ENCODE measurements around the gene GLCE.

- RRBS: no CpG with 5 or more reads among the region's 7 CpGs
Measured at GRCh38 chr15:68791279-68792204, 29.2 kb downstream of the ANP32A start.

- RRBS: no CpG with 5 or more reads among the region's 5 CpGs
Measured at GRCh38 chr15:69081867-69082548, 67.5 kb downstream of the NOX5 start.

DNA sequence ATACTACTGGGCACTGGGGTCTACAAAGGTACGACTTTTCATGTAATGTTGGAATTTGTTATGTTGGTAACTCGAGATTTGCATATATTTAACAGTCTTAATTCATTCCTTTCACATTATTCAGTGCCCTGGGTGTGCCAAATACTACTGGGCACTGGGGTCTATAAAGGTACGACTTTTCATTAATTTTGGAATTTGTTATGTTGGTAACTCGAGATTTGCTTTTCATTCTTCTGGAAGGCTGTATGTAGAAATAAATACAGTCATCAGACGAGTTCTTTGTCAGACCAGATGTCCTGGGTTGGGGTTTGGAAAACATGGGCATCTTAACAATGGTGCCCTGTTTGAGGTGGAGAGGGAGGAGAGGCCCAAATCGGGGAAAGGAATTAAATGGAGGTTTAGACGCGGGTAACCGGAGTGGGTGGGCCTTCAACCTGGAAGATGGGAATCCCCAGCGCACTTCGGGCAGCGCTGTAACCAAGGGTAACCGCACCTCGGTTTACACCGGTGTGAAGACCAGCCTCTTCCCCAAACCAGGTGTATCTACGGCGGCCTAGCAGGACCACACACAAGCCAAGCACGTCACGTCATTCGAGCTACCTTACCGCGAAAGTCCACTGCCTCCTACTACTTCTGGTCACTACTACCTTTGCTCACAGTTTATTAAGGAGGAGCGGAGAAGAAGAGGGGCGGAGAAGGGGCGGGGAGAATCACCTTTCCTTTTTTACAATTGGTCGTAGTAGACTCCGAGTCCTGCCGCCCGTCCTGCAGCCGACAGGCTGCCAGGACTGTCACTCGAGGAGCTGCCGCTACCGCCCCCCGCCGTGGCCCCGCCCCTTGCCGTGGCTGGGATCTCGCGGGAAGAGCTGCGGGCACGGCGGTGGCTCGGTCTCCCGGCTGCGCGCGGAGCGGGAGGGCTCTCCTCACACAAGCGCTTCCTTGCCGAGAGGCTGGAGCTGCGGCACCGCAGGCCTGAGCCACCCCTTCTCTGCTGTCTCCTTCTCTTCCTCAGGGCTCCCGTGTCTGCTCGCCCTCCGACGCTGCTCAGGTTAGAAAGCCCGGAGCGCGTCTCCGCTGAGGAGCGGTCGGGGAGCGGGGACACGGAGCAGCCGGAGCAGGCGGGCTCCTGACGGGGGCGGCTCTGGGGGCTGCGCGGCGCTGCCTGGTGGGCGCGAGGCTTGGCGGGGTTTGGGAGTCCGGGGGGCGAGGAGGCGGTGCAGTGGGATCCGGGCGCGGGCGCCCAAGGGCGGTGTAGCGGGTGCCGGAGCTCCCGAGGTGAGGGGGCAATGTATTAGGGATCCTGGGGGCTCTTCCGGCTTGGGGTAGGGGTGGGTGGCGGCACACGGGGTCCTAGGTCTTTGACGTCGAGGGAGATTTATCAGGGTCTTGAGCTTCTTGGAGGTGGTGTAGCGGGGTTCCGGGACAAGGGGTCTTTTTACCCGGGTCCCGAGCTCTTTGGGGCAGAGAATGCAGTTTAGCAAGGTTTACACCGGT lies at the start of gene GLCE:
TSS of gene GLCE (plus strand) at position 926 of the 1,494 bp plus-strand sequence.
- RRBS: 2% methylated on average over 33 of the region's 95 CpGs

DNA sequence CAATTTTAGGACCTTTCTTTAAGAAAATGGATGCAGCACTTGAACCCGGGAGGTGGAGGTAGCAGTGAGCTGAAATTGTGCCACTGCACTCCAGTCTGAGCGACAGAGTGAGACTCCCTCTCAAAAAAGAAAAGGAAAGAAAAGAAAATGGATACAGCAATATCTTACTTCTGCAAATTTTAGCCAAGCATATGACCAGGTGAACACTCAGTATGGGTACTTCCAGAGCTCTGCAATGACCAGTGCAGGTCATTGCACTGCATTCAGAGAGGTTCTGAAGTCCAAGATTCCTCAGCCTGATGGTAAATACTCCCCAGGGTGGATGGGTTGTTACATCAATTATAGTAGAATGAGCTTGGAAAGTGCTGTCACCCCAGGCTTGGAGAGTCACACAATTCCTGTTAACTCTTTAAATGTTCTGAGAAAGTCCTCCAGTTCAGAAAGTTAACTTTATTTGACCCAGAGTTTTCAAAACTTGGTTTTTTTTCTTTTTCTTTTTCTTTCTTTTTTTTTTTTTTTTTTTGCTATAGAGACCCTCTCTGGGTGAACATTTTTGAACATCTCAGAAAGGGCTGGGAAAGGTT lies 103.7 kb downstream of the RPLP1 start:
- RRBS: no CpG with 5 or more reads among the region's 2 CpGs

DNA sequence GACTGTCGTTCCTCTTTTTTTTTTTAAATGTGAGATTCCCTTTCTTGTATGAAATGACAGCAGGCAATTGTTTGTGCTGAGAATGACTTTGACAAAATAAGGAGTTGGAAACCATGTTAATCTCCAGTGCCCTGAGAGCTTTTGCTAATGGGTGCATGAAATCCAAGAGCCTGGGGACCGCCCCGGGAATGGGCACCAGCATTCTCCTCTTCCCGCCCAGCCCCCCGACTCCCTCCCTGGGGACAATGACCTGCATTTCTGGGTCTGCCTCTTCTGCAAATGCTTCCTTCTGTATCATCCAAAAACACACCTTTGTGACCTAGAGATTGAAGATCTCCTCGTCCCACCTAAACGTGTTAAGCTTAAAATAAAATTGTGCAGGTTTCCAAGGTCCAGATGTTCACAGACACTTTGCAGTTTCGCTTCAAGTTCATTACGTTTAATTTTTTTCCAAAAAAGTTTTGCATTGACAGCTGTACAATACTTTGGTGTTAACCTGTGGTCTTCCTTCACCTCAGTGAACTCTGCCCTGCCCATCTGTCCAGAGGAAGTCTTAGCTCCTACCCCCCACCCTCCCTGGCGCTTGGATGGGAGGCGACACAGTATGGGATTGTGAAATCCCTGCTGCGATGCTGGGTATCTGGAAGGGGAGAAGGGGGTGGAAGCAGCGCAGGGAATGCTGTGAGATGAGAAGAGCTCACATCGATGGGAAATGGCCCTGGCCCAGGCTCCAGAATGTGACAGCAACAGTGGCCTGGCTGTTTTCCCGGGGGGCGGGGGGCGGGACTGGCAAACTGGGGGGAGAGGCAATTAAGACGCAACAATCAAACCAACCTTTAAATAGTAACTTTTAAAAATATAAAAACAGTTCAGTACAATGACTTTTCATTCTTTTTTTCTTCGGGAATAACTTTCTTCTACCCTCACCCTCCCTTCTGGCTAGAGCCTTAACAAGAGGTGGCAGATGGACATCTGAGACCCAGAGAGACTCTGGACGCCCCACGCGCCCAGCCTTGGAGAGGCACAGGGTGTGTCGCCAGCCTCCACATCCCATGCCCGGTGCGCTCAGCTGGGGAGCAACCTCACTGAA lies 50.0 kb downstream of the TLE3 start:
- RRBS: no CpG with 5 or more reads among the region's 25 CpGs

DNA sequence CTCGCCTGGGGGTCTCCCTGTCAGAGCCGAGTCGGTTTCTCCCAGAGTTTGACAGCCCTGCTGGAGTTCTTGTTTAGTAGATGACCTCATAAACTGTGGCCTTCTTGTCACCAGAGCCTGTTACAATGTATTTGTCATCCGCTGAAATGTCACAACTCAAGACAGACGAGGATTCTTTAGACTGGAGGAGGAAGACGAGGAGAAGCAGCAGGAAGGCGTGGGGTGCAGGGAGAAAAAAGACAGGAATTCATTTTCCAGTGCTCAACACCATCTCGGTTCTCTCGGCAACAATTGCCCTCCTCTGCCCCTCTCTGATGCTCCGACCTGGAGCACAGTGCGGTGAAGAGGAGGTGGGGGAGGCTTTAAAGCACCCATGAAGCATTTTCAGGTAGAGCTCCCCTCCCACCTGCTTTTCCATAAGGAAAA lies 47.7 kb downstream of the TLE3 start:
- RRBS: no CpG with 5 or more reads among the region's 11 CpGs

GRCh38 chr15:70062172-70062985 lies 35.3 kb downstream of the TLE3 start:
- RRBS: 46% methylated on average over 7 of the region's 38 CpGs

- RRBS: no CpG with 5 or more reads among the region's 5 CpGs
Measured at GRCh38 chr15:70077788-70078290, 19.9 kb downstream of the TLE3 start.

DNA sequence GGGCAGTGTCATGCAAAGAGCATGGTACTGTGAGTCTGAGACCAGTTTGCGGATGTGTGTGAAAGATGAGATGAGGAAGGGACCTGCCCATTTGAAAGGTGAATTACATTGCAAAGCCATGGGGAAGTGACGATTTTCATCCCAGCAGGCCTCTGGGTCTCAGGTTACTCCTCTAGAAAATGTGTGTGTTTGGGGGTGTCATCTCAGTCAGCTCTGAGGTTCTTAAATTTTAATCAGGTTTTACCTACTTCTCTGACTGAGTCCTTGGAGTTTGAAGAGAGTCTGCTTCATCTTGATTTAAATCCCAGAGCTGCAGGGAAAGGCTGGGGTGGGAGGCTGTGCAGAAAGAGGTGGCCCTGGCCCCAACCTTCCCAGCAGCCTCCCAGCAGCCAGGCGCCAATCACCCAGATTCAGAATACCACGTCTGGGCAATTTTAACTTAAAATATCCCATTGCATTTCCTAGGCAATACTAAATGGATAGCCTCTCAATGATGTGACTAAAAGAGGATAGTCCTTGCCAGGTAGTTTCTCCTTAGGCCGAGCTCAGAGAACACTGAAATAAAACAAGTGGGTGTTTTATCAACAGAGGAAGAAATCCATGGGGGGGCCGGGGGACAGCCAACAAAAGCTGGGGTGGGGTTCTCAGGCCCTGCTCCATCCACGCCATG lies 15.9 kb downstream of the TLE3 start:
- RRBS: no CpG with 5 or more reads among the region's 7 CpGs

GRCh38 chr15:70101366-70101781 lies 3.7 kb upstream of the TLE3 start:
- RRBS: 0% methylated on average over 1 of the region's 10 CpGs

DNA sequence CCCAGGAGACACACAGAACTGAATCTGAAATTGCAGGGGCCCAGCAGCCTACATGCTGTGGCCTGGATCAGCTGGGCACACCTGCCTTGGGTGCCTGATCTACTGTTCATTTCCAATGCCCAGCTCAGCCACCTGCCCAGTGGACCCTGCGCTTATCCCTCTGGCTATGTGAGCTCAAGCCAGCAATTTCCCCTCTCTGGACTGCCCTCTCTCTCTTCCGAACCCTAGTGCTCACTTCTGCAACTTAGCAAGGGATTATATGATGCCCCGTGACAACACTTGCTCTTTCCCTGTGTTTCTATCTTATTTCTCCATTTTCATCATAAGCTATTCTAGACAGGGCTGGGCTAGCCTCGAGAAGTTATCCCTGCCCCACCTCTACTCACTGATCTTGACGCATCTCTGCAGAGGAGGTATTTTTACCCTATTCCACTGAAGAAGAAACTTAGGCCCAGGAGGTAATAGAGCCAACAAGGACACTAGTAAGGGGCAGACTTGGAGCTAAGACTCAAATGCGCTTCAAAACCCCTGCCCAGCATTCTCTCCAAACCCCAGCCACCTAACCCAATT lies 275.9 kb downstream of the UACA start:
- RRBS: no CpG with 5 or more reads among the region's 6 CpGs

DNA sequence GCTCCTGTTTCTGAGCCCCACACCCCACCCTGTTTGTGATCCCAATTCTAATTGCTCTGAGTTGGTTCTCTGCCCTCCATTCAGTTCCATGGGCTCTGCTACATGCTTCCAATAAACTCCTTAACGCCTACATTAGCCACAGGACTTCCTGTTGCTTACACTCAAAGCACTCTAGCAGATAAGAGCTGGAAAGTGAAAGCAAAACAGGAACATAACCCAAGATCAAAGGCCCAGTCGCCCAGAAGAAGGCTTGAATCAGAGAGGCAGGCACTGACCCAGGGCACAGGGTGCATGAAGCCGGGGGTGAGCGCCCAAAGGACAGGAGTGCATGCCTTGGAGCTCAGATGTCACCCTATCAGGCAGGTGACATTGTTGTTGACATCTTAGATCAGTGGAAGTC lies 235.1 kb downstream of the UACA start:
- RRBS: no CpG with 5 or more reads among the region's 4 CpGs

DNA sequence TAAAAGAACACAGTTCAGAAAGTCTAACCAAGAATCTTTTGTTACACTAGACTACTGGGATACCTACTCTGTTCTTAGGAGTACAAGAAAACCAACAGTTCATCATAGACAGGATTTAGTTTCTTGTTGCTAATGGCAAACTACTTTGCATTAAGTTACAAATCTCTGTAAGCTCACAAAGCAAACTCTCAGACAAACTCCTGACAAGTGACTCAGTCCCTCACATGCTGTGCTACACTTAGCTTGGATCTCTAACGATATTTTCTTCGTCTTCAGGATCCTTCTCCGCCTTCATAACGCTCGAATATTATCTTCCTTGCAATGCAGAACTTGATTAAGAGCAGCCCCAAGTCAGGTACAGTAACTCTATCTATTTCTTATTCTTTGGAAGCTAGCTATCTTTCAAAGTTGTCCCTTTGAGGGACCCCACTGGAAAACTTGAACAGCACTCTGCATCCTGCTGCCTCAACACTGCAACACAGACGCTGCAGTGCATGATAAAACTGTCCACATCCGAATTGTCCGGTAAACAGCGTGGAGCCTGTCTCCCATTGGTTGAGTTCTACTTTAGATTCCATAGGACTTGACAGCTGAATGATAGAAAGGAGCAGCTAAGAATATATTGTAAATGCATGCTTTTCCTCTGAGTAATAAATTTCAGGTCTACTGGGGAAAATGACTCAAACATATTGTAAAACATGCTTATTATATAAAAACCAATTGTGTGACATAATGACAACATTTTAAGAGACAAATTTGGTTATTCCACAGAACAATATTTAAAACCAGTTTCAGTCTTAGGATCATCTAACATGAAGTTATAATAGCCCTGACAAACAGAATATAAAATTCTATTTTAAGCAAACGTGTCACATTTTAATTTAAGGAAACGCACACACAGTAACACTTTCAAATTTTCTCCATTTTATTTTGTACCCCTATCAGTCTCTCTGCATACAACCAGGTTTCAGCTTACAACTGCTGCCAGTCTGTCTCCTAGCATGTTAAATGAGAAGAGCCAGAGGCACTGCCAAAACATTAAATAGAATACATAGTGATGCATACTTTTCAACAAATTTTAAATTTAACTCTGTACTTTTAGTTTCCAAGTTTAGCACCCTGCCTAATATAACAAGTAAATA lies 61.2 kb downstream of the UACA start:
- RRBS: no CpG with 5 or more reads among the region's 11 CpGs

DNA sequence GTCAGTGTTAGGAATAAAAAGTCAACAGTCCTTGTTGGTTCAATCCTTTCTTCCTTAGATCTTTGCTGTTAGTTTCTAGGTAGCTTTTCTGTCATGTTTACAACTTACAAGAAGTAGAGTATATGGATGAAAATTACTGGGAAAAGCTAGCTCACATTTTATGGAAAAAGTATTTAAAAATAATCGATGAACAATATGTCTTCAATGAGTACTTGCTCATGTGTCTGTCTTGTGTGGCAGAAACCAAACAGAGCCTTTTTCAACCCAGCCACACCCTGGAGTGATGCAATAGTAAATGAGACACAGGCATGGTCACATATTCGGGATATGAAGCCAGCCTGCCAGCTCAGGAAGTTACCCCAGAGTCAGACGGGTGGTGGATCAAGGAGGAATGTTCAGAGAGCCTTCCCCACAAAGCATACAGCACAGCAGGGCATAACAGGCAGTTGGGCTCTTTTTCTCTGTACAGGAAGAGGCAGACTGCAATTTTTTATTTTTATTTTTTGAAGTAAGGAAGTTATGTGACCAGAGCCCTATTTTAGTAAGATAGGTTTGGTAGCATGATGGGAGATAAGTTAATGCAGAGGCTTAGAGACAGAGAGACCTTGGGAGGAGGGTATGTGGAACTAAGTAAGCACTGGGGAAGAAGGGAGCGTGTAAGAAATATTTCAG lies 27.3 kb downstream of the LARP6 start:
- RRBS: no CpG with 5 or more reads among the region's 4 CpGs

GRCh38 chr15:70829849-70830228 lies 24.1 kb downstream of the LARP6 start:
- RRBS: no CpG with 5 or more reads among the region's 4 CpGs

- RRBS: no CpG with 5 or more reads among the region's 1 CpG
Measured at GRCh38 chr15:70902338-70902607, 9.6 kb downstream of the LRRC49 start.

DNA sequence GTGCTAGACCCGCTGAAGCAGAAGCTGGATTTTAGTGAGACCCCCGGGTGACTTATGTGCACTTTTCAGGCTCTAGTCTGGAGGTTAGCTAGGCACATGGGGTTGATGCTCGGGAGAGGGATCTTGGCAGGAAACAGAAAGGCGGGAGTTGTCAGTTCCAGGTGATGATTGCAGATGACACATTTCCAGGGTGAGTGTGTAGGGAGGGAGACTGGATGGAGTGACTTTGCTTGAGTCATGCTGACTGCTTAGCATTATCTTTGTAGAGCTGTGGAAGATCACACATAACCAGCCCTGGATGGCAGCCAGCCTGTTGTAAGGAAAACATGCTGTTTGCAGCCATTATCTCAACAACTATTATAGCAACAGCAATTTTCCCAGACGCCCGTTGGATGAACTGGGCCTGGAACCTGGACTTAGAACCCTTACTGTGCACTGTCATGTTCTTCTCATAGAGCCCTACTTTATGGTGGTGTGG lies 122.4 kb downstream of the THSD4 start:
- RRBS: no CpG with 5 or more reads among the region's 6 CpGs

- RRBS: no CpG with 5 or more reads among the region's 6 CpGs
Measured at GRCh38 chr15:71294172-71294517, 178.9 kb downstream of the THSD4 start.

DNA sequence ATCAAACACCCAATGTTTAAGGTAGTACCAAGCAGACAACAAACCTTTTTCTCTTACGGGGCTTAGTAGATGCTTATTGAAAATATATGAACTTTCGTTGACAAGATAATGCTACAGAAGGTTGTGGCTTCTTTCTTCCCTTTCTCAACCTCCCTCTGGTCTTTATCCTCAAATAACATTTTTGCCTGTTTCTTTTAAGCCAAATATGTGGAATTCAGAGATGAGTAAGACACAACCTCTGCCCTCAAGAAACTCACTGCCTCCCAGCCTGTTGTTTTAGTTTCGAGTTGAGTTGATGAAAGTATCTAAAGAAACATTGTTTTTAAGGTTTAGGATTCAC lies 218.5 kb downstream of the THSD4 start:
- RRBS: no CpG with 5 or more reads among the region's 3 CpGs

DNA sequence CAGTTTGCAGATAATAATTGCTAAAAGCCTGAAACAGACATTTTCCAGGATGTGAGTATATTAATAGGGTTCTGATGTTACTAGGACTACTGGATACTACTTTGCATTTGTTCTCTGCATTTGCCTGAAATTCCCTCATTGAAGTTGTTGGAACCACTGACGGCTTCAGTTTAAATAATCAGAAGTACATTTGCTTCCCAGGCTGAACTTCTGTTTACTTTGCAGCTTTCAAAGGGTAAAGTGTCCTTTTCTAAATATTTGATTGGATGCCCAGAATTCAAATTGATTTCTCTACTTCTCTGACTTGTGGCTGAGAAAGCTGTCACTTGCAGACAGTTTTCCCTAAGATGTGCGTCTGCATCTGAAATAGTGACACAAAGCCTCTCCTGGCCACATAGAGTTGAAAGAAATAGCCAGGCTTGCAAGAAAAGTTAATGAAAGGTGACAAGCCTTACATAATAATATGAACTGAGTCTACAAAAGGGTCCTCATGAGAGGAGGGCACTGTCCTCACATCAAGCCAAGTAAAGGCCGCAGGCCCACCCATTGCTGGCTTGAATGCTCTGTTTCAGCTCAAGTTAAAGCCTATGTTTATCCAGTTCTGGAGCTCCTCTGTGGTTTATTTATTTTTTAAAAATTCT lies 299.6 kb downstream of the THSD4 start:
- RRBS: no CpG with 5 or more reads among the region's 3 CpGs